Mesenchymal stem cell of the bone marrow (primary cell): ENCODE results near the gene OPTN.

DNA sequence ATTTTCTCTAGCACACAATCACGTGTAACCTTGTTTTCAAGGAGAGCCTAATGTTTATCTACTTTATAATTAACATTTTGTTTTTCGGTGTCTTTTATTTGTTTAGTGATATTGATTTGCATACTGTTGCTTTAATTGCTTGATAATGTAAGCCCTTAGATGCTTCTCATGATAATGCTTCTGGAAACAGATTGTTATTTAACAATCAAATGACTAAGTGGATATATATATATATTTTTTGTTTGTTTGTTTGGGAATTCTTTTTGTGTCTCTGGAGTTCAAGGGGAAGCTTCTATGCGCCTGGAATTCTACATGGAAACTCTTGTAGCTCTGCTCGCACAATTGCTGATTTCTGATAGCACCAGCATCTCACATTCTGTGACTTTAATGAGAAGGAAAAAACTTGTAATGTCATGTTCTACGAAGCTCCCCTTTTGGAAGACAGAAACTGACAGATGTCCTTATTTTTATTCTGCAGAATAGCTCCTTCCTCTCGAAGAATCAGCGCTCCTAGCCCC is 290.3 kb downstream of the CAMK1D start:
- CAGE, long polyA plus RNA = no peak

DNA sequence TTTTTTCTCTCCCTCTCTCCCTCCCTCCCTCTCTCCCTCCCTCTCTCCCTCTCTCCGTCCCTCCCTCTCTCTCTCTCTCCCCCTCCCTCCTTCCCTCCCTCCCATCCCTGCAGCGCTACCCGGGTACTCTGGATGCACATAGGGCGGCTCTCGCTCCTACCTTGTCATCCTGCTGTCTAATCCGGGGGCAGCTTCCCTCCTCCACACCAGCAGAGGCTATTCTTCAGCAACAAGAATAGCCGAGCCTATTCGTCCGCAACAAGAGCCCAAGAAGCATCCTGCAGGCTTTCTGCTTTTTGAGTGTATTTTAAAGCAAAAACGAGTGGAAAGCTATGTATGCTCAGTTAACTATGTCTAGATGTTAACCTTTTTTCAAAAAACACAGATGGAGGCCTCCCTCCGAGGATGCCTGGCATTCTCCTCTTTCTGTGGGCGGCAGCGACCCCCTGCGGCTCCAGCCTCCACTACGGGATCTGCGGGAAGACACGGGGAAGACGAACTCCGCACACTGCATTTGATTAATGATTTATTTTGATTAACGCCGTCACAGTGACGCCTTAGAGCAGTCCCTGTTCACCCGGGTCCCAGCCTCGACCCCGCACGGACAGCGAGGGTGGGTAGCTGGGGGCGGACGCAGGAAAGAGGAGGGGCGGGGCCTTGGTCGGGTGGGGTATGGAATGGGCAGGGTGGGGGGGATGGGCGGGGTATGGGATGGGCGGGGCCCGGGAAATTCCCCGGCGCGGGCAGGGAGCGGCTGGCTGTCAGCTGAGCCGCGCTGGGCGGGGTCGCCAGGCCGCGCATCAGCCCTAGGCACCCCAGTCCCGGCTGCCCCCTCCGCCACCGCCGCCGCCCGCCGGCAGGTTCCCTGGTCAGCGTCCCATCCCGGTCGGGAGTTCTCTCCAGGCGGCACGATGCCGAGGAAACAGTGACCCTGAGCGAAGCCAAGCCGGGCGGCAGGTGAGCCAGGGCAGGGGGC is at the start of gene OPTN:
TSS of gene OPTN (plus strand) at position 818 of the 976 bp plus-strand sequence.
- CAGE, long polyA plus RNA = no peak

DNA sequence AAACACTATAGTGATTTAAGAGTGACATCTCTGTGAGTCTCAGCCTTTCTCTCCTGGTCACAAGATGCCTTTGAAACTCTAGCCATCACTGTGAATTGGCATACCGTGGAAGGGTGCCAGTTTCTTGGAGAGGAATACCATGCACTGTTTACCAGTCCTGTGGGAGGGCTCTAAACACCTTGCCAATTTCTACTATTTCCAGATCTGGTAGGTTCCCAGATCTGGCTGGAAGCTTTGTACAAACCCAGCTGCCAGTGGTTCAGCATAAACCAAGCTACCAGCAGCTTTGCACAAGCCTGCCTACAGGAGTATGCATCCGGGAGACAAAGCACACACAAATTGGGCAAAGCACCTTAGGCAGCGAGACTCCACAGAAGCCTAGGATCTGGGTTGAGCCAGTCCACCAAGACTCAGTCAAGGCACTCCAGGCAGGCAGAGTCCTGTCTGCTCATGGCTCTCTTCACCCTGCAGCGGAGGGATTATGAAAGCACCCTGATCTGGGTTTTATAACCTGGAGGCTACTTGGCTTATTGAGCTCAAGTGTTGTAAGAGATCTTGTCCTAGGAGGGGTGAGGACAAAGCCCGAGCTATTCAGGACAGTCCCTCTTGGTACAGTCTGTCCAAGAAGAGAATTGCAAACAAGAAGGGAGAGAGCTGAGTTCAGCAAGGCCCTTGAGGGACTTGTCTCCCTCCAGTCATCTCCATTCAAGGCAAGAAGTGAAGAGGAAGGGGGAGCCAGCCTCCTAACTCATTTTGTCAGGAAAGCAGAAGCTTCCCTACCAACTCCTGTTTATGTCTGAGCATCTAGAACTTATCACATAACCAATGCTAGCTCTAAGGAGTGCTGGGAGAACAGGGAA is 23.6 kb downstream of the MCM10 start:
- CAGE, long polyA plus RNA = no peak

DNA sequence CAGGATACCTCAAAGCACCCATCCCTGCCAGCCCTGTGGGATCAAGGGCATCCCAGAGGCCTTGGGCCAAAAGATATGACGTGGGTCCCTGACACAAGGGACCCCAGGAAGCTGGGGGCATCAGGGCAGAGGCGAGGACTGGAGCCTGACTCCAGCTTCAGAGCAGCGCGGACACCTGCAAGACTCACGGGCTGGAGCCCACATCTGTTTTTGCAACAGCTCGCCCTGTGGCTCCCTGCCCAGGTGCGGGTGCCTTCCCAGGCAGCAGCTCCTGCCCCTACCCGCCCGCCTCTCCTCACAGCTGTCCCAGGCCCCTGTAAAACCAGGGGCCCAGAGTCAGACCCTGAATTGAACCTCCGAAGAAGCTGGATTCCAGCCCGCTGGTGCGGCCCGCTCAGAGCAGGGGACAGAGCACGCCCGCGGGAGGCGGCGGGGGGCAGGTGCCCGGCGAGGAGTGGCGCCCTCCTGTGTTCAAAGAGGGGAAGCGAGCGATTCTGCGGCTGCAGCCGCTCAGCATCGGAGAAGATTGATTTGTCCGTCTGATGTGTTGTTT is 88.5 kb downstream of the BEND7 start:
- CAGE, long polyA plus RNA = no peak

GRCh38 chr10:13625004-13625630 is 38.4 kb downstream of the PRPF18 start:
- CAGE, long polyA plus RNA = no peak

- CAGE, long polyA plus RNA = no peak
Measured at GRCh38 chr10:13628597-13629197, 41.9 kb downstream of the PRPF18 start.

DNA sequence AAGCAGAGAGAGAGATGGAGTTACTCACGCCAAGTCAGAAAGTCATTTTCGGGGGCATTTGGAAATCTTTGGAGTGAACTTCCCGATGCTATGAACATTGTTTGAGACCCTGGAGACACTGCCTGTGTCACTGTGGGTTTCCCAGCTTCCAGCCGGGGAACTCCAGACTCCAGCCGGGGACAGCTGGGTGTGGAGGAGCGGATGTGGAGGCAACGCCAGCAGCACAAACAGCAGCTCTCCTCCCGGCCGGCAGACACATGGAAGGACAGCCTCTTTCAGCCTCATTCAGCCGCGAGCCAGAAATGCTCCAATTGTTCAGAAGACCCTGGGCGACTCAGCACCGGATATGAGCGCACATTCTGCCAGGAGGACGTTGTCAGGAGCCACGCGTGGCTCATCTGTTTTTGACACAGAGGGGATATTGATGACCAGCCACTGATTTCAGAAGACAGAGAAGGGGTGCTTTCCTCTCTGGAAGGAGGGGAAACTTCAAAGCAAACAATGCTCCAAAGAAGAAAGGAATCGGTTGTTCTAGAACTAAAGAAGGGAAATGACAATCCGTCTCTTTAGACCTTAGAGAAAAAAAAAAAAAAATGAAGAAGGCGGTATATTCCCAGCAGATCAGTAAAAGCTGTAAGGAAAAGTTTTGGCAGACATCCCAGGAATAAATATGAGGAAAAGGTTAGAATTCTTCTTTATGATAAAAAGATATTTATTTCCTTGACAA is 97.7 kb downstream of the PRPF18 start:
- CAGE, long polyA plus RNA = no peak

DNA sequence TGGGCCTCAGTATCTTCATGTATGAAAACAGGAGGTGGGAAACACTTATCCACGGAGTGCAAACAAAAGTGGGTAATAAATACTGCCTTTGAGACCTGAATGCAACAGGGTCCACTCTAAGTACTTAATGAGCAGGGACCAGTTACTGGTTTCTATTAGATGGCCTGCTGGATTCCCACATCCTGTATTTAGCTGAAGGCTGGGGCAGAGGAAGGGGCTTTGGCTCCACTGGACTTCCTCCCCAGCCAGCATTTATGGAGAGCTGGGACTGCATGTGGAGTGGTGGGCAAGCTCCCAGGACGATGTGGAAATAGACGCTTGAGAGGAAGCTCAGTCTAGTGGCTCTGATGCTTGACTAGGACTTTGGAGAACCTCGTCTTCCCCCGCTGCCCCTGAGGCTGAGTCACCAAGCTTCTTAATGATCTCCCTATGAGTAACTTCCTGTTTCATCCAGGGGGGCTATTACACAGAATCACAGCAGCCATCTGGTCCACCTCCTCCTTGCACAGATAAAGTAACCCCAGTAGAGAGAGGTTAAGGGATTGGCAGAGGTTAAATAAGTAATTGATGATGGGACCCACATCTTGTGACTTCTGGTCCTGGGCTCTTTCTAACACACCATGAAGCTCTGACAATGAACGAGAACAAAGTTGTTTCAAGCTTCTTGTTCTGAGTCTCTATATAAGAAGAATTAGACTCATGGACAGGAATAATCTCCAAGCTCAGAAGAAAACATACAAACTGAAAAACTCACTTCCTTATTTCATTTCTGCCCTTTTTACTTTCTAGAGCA is 126.2 kb downstream of the PRPF18 start:
- CAGE, long polyA plus RNA = no peak

DNA sequence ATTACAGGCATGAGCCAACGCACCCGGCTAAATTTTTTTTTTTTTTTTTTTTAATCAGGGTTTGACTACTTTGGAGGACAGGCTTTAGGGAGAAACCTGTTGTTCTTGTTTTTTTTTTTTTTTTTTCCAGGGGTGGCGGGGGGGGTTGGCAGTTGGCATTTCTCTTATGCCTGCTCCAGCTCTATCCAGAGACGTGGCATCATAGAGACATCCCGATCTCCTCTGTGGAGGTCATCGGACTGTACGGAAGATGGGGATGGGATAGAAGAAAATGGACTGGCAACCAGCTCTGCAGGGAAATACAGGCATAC is 130.8 kb downstream of the PRPF18 start:
- CAGE, long polyA plus RNA = no peak

GRCh38 chr10:13756968-13757301 is 170.2 kb downstream of the PRPF18 start:
- CAGE, long polyA plus RNA = no peak

GRCh38 chr10:13891034-13892227 is 304.7 kb downstream of the PRPF18 start:
- CAGE, long polyA plus RNA = no peak

DNA sequence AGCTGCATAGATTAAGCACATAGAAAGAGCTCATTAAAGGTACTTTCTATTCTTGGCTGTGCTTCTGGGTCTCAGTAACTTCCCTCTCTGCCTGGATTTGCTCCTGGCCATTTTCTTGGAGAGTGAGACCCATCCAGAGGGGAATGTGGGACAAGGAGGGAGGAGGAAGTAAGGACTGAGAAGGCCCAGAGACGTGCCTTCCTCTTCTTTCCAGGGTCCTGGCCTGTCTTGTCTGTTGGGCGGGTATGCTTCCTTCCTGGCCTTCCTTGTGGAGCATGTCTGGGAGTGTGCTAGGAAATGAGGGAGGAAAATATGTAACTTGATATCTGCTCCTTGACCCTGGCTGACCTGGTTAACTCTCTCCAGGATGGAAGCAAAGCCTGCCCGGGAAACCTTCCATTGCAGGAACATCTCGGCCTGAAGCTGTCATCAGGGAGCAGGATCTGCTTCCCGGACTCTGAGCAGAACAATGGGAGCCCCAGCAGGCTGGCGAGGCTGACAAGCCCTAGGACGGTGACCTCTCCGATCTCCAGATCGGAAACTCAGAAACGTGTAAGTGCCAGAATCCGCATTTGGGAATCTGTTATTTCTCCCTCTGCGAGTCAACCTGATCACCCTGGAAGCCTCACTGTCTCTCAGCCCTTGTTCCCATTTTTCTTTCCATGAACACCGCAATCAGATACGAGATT is 340.4 kb downstream of the FRMD4A start:
- CAGE, long polyA plus RNA = no peak

DNA sequence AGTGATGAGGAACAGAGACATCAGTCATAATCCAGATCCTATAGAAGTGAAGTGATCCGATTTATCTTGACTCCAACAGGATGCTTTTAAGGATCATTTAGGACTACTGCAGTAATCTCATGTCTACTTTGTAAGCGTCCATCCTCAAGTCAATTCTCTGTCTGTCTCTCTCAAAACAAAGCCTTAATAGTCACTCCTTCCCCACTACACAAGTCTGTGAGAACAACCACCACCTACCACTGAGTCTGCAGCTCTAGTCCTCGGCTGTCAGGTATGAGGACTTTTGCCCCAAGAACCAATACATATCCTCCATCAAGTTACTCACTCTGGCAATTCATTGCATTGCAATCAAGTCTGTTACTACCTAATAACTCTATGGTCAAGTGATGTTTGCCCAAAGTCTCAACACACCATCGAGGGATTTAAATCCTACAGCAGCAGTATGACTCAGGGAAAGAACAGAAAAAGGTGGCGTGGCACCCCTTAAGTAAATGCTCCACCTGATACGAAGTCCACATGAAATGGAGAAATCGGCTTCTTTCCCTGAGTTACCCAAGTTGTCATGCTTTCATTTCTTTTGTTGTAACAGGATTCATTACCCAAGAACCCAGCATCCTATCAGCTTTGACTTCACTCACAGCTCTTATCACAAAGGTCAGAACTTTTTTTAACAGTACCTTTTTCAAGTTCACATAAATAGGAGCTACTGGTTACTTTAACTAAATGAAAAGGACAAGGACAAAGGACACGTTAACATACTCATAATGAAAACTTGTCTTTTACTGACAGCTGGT is 219.6 kb upstream of the FRMD4A start:
- CAGE, long polyA plus RNA = no peak

- CAGE, long polyA plus RNA = no peak
Measured at GRCh38 chr10:14564029-14564810, 210.5 kb downstream of the FAM107B start.

GRCh38 chr10:14568884-14569674 is 205.6 kb downstream of the FAM107B start:
- CAGE, long polyA plus RNA = no peak

DNA sequence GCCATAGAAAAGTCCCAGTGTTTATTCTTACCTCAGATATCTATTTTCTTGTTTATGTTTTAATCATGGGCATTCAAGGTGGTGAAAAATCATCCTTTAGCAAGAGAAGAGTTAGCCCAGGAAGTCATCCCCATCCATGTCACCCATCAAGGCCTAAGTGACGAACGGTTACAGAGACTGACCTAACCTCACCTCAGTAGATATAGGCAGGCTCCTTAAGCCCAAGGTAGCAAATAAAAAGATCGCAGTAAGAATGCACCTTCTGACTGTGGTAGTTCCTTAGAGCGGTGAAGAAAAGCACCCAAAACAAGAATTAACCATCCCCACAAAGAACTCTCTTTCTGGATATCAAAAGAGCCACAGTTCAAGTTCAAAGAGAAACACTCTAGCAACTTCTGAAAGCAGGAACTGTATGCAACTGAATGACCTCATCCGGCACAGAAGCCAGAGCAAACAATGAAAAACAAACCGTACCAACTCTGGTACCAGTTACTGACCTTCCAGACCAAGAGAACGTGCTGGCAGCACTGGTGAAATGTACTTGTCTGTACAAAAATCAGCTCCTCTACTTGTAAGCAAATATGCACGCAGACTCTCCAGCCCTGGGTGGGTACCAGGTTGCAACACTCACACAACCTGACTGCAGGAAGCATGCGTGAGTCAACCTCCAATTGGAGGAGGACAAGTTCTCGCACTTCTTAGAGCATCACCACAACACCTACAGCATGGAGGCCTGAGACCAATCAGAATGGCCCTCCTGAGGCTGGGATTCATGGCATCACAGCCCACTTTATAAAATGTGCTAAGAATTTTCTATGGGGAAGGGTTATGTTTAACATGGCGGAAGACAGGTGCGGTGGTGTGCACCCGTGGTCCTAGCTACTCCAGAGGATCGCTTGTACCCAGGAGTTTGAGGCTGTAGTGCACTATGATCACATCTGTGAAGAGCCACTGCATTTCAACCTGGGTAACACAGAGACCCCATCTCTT is 202.7 kb downstream of the FAM107B start:
- CAGE, long polyA plus RNA = no peak

GRCh38 chr10:14584538-14585235 is 190.0 kb downstream of the FAM107B start:
- CAGE, long polyA plus RNA = no peak

- CAGE, long polyA plus RNA = no peak
Measured at GRCh38 chr10:14586643-14587295, 187.9 kb downstream of the FAM107B start.

DNA sequence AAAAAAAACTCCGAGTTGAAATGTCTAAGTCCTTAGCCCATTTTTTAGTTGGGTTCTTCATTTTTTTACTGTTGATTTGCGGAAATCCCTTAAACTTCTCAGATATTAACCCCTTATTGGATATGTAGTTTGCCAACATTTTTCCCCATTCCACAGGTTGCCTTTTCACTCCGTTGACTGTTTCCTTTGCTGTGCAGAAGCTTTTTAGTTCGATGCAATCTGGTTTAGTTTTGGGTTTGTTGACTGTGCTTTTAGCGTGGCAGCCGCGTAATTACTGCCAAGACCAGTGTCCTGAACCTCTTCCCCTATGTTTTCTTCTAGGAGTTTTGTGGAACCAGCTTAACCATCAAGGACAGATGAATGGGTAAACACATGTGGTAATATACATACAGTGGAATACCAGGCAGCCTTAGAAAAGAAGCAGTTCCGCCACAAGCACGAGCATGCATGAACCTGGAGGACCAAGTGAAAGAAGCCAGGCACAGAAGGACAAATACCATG is 176.7 kb downstream of the FAM107B start:
- CAGE, long polyA plus RNA = no peak

GRCh38 chr10:14599768-14600612 is 174.7 kb downstream of the FAM107B start:
- CAGE, long polyA plus RNA = no peak